Monocyte (primary cell): ENCODE measurements around a stretch of chr5.

GRCh38 chr5:72908606-72909893 lies 46.8 kb upstream of the FCHO2 start:
- PRO-cap, 2 experiments = no peak in any of the 2 experiments

GRCh38 chr5:72911490-72912201 lies 44.2 kb upstream of the FCHO2 start:
- PRO-cap, 2 experiments = no peak in any of the 2 experiments

DNA sequence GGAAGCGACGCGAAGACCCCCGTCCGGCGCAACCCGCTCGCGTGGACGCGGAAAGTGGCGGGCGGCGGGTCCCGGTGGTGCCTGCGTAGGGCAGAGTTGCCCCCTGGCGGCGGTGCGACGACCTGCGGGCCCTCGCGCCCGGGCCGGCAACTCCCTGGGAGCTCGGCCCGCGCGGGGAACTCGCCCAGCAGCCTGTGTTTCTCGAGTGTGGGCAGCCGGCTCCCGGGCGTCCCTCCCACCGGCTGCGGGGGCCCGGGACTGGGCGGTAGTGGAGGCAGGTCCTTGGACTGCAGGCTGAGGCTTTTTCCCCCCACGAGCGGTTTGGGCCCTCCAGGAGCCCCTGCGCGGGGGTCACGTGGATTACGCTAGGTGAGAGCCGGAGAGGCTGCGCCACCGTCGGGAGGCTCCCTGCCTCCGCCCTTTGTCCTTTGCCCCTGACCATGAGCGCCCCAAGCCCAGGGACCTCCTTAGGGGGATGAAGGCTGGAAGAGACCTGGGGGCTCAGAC lies 2.8 kb upstream of the FOXD1 start:
- PRO-cap, 2 experiments = no peak in any of the 2 experiments

GRCh38 chr5:73728454-73728987 lies 102.5 kb downstream of the ARHGEF28 start:
- PRO-cap, 2 experiments = no peak in any of the 2 experiments

DNA sequence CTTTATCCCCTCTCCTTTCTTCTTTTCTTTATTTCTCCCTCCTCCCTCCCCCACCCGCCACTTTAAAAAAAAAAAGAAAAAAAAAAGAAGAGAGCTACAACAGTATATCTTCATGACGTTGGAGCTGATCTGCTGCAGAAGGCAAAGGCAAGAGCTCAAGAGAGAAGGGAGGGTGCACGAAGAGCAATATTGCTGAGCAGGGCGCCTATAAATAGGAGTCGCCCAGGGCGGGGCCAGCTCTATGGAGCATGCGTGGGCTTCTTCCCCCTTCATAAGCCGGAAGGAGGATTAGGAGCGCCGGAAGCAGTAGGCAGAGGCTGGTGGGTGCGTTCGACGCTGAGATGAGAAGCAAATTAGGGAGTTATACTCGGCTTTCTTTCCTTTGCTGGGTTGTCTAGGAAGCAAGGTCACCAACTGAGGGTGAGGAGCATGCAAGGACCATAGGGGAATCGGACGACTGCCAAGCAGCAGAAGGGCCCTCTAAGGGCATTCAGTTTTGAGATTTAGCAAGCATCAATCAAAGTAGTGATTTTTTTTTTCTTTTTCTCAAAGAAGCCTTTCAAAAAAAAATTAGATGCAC lies 496.8 kb downstream of the ENC1 start:
- PRO-cap, 2 experiments = no peak in any of the 2 experiments

DNA sequence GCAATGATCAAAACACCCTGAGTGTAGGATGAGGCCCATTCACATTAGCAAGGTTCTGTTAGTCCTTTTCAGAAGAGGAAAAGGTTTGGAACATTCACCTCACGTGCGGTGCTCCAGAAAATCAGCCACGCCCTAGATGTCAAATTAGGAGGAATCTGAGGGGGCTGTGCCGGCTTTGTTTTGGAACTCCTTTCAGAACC lies 495.0 kb downstream of the ENC1 start:
- PRO-cap, 2 experiments = no peak in any of the 2 experiments

DNA sequence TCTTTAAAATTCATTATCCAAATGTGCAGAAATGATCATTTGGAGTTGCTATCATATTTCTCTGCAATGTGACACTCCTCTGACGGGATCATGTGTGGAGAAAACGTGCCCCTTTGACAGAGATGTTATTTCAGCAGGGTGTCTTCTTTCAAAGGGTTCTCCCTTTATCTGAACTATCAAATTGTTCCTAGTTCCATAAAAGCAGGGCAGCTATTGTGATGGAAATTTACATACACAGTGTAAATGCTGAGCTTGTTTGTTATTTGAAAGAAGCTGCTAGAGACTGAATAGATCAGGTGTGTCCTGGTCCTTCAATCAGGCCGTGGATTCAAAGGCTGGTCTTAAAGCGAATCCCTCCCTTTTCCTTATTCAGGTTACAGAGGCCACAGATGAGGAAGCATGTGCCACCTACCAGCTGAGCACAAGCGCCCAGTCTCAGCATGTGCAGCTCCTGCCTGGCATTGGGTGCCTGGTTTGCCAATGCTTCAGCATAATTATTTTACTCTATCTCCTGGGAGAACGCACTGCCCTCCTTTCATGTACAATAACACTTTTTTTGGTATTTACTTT lies 433.8 kb downstream of the ENC1 start:
- PRO-cap, 2 experiments = no peak in any of the 2 experiments

DNA sequence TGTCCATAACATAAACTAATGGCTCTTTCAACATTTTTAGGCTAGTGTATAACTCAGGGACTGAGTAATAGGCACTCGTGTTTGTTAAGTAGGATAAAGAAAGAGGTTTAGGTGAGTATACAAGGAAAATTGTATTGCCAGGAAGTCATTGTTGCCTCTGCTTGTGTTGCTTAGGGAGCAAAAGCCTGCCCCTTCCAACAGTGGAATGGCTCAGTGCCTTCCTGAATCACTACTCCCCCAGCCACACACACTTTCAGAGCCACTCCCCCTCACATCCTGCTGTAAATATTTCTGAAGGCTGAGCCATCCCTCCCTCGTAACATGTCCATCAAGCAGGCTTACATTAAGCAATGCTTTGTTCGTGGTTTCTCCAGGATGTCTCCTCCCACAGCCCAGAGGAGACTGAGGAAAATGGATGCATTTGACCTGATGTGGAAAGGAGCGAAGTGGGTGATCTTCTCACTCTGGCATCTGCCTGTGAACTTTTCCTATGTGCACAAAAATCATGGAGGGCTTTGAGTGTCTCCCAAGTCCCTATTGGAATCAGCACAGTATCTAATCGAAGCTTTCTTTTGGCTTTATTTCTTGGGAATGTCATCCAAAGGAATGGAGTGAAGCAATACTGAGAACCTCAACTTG lies 389.4 kb downstream of the ENC1 start:
- PRO-cap, 2 experiments = no peak in any of the 2 experiments

DNA sequence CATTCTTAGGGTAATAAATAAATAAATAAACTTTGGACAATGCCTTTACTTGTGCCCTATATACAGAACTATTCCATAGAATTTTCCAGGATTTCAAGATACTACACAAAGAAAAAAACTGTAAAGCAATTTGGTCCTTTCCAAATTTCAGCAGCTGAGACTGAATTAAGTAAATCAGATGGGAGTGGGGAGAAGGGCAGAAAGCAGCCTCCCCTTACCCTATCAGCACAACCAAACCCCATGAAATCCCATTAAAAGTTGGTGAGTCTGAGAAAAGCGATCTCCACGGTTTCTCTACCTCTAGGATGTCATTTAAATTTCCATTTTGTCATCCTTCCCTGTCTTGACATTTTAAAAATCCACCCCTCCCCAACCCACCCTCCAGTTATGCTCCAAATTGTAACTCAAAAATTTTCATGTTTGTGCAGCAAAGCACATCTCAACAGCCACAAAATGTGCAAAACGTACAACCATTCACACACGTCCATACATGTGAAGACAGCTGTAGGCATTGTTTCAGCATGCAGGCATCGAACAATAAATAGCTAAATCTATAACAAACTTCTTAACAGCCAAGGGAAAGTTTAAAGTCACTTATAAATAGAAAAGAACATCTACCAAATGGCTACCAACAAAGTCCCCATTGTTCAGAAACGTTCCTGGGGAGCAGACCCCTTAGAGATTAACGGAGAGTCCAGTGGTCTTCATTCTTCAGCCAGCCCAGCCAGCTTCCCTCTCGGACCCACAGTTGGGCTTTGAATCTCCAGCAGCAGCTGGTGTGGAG lies 11.5 kb downstream of the ENC1 start:
- PRO-cap, 2 experiments = peak in 1 of 2 experiments; most common minus-strand start position 296 of the sequence (in 1)

DNA sequence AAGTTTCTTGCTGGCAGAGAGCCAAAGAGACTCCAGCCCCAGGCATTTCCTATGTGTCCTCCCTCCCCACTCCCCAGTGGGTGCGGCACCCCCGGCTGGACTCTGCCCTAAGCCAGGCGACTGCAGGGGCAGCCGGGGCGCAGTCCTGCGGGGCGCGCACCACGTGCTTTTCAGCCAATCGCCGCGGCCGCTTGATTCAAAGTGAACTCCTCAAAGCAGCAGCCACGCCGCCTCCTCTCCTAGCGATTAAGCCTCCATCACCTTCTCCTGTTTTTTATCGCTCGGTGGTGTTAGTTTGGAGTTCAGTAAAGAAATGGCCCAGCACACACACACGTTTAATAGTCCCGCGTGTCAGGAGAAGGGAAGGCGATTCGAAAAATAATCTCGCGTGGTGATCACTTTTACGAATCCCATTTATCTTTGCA lies 805 bp upstream of the ENC1 start:
- PRO-cap, 2 experiments = peak in 2 of 2 experiments; most common plus-strand start position 110 of the sequence (in 2); most common minus-strand start position 82 of the sequence (in 2)

GRCh38 chr5:74765187-74765573 lies 1.7 kb downstream of the GFM2 start:
- PRO-cap, 2 experiments = no peak in any of the 2 experiments

DNA sequence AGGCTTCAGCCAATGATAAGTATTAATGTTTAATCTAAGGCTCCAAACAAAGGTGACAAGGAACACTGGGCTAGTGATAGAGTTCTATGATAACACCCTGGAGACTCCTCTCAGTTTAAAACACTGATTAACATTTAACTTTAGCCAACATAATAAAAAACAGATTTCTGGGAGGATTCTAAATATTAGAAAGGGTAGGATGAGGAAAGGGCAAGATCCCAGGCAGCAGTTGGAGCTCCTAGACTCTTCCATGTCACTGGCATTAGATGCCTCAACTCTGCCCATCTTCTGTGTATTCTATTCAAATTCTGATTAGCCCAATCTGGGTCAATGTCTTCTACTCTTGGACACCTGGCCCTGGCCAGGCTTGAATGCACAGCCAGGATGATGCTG lies 91.0 kb upstream of the FAM169A start:
- PRO-cap, 2 experiments = no peak in any of the 2 experiments

GRCh38 chr5:75053479-75053626 lies 995 bp upstream of the GCNT4 start:
- PRO-cap, 2 experiments = no peak in any of the 2 experiments

DNA sequence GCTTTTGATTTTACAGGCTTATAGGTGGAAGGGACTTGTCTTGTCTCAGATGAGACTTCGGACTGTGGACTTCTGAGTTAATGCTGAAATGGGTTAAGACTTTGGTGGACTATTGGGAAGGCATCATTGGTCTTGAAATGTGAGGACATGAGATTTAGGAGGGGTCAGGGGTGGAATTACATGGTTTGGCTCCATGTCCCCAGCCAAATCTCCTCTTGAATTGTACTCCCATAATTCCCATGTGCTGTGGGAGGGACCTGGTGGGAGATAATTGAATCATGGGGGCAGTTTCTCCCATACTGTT lies 74.3 kb downstream of the ANKRD31 start:
- PRO-cap, 2 experiments = peak in 2 of 2 experiments; most common plus-strand start position 158 of the sequence (in 2)

DNA sequence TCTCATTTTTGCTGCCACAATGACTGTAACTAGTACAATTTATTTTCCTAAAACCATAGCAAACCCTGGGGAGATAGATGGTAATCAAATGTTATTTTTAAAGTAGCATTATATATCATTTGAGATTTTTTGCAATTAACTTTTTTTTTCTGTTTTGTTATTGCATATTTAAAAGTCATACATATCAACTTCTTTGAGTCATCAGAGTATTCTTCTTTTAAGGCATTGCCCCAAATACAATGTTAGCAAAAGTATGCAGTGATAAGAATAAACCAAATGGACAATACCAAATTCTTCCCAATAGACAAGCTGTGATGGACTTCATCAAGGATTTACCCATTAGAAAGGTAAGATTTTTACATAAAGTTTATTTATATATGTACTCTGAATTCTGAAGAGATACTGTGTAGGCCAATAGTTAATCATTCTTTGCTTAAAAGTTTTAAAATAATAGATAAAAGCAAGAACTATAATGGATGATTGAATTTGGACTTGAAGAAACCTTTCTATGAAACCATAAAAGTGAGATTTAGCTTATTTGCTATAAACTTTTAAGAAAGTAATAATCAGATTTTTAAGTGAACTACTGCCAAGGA lies 28.1 kb upstream of the ANKDD1B start:
- PRO-cap, 2 experiments = no peak in any of the 2 experiments

GRCh38 chr5:75612059-75612551 lies 852 bp downstream of the ANKDD1B start:
- PRO-cap, 2 experiments = no peak in any of the 2 experiments

DNA sequence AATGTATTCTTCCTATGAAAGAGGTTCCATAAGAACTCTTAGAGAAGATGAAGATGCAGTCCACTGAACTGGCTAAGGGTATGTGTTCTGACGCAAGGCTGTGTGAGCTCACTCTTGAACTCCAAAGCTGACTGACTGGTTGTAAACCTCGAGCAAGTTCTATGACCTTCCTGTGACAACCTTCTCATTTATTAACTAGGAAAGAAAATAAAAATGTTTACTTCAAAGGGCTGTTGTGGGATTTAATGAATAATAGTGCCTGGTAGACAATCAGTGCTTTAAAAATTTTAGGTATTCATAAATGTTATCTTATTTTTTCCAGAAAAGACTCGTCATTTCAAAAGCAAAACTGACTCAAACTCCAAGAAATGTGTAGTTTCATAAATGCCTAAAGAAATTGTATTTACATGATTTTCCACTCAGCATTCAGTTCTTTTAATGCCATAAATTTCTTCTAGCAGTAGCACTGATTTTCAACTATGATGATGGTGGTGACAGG lies 46.5 kb downstream of the POC5 start:
- PRO-cap, 2 experiments = no peak in any of the 2 experiments

GRCh38 chr5:76136340-76136609 lies 53.1 kb downstream of the SV2C start:
- PRO-cap, 2 experiments = no peak in any of the 2 experiments

GRCh38 chr5:76386432-76386948 lies 16.6 kb upstream of the IQGAP2 start:
- PRO-cap, 2 experiments = no peak in any of the 2 experiments

GRCh38 chr5:76422170-76422723 lies 19.2 kb downstream of the IQGAP2 start:
- PRO-cap, 2 experiments = no peak in any of the 2 experiments